Measurements from ENCODE around the gene IL31.

GRCh38 chr12:122104846-122105321 lies 26.3 kb downstream of the MLXIP start:
- RAMPAGE, long total RNA = no peak
- RRBS = no CpG with 5 or more reads among the region's 7 CpGs

- RAMPAGE, long total RNA = no peak
- RRBS = no CpG with 5 or more reads among the region's 17 CpGs
Measured at GRCh38 chr12:122125366-122126512, 47.2 kb downstream of the MLXIP start.

- RAMPAGE, long total RNA = no peak
- RRBS = no CpG with 5 or more reads among the region's 24 CpGs
Measured at GRCh38 chr12:122147139-122148187, 26.6 kb downstream of the IL31 start.

DNA sequence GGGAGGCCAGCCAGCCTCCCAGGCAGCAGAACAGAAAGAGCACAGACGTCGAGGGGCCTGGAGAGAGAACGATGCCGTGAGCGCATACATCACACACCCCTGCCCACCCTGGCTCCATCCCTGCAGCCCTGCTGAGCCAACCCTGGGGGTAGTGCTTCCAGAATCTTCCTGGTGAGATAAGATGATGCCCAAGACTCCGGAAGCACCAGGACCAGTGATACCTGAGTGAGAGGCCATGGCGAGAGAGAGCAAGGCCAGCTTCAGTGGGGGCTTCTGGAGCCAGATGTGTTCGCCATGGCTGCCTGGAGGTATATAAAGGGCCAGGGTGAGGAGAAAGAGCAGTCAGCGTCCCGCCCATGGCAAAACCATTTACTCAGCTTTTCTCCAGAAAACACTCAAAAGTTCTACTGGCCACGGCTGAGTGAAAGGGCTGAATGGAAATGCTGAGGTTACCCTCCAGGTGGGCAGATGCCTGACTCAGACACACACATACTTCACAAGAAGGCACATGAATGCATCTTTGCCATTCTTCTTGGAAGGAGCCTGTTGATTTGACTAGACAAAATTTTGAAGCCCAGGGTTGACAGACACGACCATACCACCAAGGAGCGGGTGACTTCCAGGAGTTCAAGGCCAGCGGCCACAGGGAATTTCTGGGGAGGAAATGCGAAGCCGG lies at the start of gene IL31:
TSS of gene IL31 (minus strand) at position 286 of the 676 bp plus-strand sequence.
- RAMPAGE, long total RNA = no peak
- RRBS = no CpG with 5 or more reads among the region's 16 CpGs

GRCh38 chr12:122385623-122385822 lies 36.9 kb downstream of the CLIP1 start:
- RAMPAGE, long total RNA = no peak
- RRBS = no CpG with 5 or more reads among the region's 2 CpGs

DNA sequence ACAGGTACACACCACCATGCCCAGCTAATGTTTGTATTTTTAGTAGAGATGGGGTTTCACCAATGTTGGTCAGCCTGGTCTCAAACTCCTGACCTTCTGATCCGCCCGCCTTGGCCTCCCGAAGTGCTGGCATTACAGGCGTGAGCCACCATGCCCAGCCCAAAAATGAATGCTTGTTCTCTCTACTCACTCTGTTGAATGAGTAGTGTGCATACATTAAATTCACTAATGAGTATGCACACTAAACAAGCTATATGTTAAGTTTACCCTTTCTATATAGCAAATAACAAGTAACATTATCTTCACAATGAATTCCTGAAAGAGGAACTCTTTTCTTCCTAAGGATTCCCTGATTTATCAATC lies 11.2 kb upstream of the ZCCHC8 start:
- RAMPAGE, long total RNA = no peak
- RRBS = no CpG with 5 or more reads among the region's 4 CpGs

GRCh38 chr12:122518795-122519182 lies 7.9 kb downstream of the RSRC2 start:
- RAMPAGE, long total RNA = no peak
- RRBS = no CpG with 5 or more reads among the region's 3 CpGs

- RAMPAGE, long total RNA = no peak
- RRBS = no CpG with 5 or more reads among the region's 13 CpGs
Measured at GRCh38 chr12:122813252-122813796, 21.9 kb upstream of the HIP1R start.

DNA sequence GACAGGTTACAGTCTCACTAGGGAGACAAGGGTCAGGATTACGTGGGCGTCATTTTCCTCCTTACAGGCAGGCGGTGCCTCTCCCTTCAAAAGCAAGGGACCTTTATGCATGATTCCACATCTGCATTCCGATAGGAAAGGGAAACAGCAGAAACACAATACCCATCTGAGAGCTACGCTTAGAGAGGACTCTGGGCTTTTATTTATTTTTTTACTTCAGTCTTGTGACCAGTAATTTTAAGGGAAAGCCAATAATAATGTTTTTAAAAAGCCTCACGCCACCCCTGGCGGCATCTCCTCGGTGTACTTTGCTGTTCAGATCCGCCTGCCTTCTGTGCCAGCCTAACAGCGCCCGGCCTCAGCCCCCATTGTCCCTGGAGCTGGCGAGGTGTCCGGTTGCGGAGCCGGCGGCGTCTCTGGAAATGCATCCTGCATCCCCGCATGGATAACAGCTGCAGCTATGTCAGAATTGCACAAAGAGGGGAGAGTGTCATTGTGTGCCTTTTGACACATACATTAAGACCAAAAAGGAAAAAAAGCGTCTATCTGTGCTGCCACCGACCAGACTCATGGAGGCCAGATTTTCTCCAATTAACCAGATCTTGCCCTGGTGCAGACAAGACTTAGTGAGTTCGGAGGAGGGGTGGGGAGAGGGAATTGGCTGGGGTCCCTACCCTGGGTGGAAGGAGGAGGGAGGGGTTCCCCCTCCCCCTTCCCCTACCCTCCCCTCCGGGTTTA lies 707 bp upstream of the HIP1R start:
- RAMPAGE, long total RNA = no peak
- RRBS = 3% methylated on average over 2 of the region's 22 CpGs

DNA sequence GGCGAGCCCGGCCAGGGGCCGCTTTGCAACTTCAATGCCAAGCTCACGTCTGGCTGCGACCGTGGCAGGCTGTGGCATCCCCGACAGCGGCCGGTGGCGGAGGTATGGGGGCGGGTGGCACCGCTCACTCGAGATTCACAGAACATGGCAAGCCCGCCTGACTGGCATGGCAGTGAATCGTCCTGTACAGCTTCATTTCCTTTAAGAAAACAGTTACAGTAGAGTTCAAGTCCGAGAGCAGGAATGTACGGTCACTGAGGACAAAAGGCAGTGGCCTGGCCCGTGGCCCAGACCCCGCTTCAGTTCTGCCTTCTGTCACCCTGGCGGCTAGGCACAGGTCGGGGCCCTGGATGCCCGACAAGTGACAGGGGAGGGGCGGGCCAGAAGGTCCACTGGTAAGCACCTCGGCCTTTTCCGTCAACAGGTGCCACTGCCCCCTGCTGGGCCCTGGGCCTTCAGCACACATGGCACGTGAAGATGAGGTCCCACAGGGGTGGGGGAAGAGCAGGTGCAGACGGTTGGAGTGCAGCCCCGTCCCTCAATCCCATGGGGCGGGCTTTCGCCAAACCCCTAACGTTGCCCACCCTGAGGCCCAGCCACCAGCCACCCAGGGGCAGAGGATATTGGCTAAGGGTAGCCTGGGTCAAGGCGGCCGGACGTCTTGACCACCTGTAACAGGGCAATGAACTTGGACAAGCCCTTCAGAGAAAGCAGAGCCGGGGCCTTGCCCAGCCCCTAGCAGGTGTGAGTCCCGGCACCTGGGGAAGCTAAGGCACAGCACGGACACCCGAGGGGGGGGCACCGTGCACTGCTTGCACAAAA lies 30.3 kb downstream of the VPS37B start:
- RAMPAGE, long total RNA = no peak
- RRBS = 93% methylated on average over 7 of the region's 39 CpGs

GRCh38 chr12:123009591-123010062 lies 29.1 kb downstream of the ARL6IP4 start:
- RAMPAGE, long total RNA = no peak
- RRBS = no CpG with 5 or more reads among the region's 11 CpGs

- RAMPAGE, long total RNA = no peak
- RRBS = no CpG with 5 or more reads among the region's 5 CpGs
Measured at GRCh38 chr12:123067602-123068170, 83.2 kb downstream of the PITPNM2 start.

- RAMPAGE, long total RNA = no peak
- RRBS = no CpG with 5 or more reads among the region's 8 CpGs
Measured at GRCh38 chr12:123120423-123121405, 30.2 kb downstream of the PITPNM2 start.

DNA sequence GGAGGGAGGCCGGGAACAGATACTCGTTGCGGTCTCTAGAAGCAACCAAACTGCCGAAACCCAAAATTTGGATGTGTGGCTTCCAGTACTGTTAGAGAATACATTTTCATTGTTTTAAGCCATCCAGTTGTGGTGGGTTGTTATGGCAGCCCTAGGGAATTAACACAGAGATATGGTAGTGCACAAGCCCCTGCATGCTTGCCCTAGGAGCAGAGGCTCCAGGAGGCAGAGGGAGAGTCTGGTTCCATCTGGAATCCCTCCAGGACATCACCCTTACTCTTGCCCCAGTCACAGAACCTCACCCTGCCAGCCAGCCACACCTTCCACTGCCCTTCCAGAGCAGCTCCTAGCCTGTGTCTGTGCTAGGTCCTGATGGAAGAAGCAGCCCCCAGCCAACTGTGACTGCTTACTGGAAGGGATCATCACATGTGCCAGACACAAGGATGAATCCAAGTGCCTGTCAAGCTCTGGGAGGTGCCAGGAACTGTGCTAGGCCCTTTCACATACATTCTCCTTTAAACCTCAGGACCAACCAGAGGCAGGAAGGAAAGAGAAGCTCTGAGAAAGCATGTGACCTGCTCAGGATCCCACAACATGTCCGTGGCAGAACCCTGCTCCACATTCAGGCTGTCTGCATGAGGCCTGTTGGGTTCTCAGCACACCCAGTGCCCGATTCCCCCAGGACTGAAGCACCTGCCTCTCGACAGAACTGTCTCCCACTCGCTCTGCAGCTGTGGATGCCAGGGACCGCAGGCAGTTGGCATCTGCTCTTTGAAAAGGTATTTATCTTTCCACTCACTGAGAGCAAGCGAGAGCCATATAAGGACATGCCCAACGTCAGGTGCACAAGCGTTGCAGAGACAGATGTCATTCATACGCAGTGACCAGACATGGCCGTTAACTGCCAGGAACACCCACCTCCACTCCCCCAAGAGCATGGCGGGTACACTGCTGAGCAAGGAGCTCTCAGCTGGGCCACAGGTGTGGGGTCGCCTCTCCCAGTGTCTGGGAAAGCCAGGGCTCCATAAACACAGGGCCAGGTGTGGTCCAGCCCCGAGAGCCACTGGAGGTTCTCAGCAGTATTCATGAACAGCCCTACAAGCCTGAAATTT lies 19.2 kb downstream of the PITPNM2 start:
- RAMPAGE, long total RNA = no peak
- RRBS = no CpG with 5 or more reads among the region's 17 CpGs

DNA sequence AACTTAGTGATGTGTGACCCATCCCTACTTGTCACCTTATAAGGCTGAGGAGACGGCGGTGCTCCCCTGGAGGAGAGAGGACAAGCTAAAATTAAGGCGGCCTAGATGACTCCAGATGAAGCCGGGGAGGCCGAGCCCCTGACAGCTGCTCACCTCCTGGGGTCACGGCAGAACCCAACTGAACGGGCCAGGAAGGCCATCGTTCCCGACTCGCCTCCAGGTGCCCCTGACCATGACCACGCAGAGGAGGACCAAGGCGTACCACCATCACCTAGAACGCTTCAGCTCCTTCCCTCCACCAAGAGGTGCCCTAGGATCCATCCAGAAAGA lies 911 bp upstream of the PITPNM2 start:
- RAMPAGE, long total RNA = no peak
- RRBS = no CpG with 5 or more reads among the region's 13 CpGs

DNA sequence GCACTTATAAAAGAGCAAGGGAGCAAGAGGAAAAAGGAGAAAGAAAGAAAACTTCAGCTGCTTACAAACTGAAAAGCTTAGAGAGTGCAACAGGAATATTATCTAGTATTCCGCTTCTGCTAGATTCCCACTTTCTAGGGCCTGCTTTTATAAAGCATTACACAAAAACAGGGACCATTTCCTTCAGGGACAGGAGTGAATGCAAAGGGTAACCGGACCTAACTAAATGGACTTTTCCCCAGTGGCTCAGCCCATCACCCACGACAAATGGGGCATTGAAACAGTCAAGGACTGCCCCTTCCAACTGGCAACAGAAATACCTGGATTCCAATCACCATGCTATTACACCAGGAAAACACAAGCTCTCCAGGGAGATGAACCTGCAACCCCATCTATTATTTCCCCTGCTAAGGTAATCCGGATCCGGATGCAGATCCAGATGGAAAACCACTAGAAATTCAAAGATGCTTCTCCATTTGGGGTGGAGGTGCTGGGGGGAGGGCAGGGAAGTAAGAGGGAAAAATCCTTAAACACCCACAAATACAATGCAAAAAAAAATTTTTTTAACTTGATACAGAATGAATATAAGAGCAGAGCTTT lies 1.0 kb downstream of the MPHOSPH9 start:
- RAMPAGE, long total RNA = no peak
- RRBS = no CpG with 5 or more reads among the region's 5 CpGs

DNA sequence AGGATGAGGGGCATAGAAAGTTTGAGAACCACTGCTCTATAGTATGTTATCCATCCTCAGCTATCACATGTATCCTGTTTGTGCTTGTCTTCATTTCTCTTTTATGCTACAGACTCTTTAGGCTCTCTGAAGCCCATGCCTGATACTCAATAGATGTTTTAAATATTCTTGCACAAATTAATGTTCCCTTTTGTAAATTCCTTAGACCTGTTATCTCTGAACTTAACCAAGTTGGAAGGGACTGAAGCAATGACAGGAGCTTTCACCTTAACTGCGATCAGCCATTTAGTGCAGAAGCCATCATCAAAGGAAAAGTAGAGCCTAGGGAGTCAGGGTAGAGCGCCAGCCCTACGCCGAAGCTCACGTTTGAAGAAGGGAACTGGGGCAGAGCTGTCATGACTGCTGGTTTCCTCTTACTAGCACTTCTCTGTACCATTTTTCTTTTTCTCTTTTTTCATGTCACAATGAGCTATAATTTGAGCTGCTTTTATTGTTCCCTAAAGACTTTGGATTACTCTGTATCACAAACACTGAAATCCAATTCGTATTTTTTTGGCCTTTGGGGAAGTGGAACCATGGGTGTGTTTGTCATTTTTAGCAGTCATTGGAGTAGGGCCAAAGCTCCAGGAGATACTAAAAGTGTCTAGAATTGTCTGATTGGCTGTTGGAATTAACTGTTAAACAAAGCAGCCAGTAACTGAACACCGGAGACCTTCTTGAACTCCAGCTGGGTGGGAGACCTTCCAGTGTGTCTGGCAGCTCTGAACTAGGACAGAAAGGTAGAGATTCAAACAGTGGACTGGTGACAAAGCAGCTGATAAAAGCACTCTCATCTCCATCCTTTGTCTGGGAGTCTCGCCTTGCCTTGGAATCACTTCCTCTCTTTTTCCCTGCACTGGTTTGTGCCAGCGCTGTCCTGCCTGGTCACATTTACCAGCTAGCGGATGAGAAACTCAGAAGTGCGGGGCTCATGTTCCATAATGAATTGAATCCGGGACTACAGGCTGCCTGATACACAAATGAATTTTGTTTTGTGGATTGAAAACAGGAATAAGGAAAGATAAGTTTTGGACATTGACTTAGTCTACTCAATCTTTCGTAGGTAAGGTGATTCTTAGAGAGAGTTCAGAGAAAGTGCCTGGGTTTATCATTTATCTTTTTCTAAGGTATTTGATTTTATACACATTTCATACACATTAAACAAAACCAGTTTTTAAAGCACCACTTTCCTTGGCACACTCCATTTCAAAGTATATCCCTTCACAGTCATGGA lies 9.1 kb downstream of the MTRFR start:
- RAMPAGE, long total RNA = no peak
- RRBS = no CpG with 5 or more reads among the region's 13 CpGs

DNA sequence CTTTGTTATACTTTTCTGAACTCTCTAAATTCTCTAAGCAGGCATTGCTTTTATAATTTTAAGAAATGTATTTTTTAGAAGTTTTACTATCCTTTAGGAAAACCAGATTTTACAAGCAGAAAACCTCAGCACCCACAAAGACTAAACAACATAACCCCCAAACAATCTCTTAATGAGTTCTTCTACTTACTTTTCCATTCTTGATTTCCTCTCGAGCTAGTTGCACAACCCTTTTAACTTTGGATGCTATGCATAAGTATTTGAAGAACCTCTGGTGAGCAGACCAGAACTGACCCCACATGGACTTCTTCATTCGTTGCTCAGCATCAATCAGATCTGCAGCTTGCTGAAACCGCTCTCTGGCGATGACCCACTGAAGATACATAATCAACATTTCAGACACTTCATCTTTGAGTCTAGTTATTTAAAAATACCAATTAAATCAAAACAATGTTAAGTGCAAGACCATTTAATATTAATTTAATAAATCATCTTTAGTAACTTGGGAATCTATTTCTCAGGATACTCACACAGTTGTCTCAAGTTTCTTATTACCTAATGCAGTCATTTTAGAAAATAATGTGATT lies 38.6 kb downstream of the SBNO1 start:
- RAMPAGE, long total RNA = no peak
- RRBS = no CpG with 5 or more reads among the region's 4 CpGs

DNA sequence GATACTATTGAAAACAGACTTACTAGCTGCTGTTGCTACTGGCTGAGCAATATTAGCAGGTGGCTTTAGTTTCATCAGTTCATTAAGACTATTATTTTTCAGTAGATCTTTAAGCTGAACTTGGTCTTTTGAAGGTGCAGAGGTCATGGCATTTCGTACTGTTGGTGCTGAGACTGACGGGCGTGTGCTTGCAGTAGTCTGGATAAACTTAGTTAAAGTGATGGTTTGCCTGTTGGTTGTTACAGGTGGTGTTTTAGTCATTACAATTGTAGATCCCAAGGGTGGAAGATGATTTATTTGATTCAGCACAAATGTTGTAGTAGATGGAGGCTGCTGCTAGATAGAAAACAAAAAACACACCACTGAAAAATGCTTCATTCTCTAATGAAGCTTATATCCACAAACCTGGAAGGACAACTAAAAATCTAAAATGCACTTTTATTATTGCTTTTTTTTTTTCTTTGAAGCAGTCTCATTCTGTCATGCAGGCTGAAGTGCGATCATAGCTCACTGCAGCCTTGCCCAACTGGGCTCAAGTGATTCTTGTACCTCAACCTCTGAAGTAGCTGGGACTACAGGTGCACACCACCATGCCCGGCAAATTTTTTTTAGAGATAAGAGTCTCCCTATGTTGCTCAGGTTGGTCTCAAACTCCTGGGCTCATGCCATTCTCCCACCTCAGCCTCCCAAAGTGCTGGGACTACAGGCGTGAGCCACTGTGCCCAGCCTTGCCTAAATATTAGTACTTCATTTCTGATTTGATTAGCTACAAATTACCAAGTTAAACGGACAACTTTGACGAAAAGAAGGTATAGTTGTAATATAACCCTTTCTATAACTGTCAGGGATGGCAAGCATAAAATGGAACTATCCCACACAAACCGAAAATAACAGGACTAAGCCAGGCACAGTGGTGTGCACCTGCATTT lies 19.1 kb downstream of the SBNO1 start:
- RAMPAGE, long total RNA = no peak
- RRBS = no CpG with 5 or more reads among the region's 9 CpGs

DNA sequence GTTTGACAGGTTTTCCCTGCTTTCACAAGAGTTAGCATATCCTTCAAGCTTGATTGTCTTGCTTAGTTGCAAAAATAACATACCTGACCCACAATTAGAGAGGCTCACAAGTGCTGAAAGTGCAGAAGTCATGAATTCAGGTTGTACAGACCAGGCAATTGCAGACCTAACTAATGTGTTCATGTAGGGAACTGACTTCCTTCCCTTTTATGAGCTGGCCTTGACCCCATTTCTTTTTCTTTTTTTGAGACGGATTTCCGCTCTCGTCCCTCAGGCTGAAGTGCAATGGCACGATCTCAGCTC lies 7.0 kb downstream of the KMT5A start:
- RAMPAGE, long total RNA = no peak
- RRBS = no CpG with 5 or more reads among the region's 4 CpGs